Renal cortical epithelial cell (primary cell): Measurements from ENCODE around the gene PRKG2.

DNA sequence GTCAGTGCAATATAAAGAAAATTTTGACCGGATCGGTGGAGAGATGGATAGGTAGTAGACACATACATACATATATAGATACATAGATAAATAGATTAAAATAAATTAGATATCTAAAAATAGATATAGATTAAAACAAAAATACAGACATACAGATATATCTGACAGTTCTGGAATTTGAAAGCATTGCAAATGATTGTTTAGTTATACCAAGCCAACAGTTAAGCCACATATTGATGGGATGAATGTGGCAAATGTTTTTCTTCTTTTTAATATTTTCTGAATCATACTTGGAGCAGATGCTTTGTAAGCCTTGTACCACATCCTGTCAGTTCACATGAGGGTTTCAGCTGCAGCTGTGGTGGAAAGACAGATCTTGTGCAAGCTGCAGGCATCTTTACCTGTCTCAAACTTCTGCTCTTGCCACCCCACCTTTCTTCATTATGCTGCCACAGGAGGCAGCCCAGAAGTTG lies 58.5 kb upstream of the PRDM8 start:
- RRBS = no CpG with 5 or more reads among the region's 2 CpGs

DNA sequence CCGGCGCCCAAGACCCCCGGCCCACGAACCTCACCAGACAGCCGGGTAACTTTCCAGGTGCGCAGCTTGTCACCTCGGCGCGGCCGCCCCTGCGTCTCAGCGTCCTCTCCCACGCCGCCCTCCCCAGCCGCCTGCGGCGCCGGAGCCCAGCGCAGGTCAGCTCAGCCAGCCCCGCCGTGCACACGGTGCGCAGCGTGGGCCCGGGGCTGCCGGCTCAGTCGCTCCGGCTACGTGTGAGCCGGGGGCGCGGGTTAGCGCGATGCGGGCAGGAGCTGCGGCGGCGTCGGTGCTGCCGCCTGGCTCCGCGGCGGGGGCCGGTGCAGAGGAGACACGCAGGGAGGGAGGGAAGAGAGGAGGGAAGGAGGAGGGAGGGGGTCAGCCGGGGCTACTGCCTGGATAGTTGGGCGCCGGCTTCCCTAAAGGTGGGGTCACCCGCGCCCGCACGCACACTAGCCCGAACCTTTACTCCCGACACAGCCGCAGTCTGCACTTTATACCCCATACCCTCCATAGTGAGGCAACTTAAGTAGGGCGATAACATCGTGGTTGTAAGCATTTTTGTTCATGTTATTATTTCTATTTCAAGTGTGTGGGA lies at the start of gene PRKG2:
PRKG2 (minus strand) TSS at position 321 of the 595 bp plus-strand sequence.
- RRBS = under 1% methylated on average over 31 of the region's 57 CpGs

DNA sequence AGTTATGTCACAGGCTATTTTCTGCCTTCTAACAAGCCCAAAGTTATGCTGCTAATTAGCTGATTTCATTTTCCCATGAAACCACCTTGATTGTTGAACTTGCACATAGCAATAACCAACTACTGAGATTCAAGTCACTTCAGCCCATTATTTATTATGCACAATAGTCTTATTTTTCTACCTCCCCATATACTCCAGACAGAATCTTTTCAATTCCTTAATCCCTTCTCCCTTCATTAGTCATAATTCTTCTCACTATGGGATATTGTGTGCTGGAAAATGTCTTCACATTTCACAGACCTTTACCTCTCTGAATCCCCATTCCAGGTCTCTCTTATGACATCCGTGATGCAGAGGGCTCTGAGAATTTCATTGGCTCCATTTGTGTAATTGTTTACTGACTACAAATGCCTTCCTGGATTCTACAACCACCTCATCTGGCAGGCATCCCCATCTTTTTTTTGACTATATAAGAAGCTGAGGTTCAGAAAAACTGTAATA lies 9.2 kb downstream of the RASGEF1B start:
- RRBS = no CpG with 5 or more reads among the region's 1 CpG

- RRBS = no CpG with 5 or more reads among the region's 1 CpG
These were observed 2.6 kb downstream of the RASGEF1B start for GRCh38 chr4:81468988-81469703.

DNA sequence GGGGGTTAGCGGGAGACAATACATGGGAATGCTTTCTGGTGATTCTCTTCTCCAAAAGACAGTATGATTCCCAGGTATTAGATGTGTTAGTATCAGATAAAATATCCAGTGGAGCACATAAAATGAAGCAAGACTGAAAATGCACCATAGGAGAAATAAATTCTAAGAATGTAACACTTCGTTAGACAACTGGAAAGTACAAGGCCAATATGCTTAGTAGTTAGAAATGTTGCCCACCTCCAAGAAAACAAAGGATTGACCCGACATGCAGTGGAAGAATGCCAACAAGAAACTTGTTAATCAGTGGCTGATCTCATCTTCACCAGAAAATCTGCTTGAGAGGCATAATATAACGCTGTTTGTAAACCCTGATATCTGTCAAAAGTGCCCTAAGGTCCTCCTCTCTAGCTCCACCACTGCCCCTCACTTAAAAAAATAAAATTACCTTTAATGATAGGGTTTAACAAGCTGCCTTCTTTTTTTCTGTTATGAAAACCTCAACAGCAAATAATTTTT lies 1.9 kb downstream of the RASGEF1B start:
- RRBS = no CpG with 5 or more reads among the region's 4 CpGs

DNA sequence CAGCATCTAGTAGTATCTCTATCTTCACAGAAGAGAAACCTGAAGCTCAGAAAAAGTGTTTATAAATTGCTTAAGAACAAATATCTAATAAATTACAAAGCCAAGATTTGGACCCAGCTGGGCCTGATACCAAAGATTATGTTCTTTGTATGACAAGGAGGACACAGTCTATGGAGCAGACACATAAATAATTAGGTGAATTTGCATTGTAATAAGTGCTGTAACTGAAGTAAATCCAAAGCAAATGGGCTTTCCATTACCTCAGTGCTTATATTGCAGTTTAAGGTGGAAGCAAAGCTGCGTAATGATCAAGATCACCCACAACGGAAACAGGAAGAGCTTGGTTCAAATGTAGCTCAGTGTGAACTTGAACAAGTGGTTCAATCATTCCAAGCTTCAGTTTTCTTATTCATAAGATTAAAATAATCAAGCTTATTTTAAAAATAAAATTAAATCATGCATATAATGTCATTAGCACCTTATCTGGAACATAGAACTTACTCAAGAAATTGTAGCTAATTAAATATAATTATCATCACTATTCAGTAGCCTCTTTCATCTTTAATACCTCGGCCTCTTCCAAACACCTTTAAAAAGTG lies 19.1 kb upstream of the RASGEF1B start:
- RRBS = no CpG with 5 or more reads among the region's 3 CpGs

DNA sequence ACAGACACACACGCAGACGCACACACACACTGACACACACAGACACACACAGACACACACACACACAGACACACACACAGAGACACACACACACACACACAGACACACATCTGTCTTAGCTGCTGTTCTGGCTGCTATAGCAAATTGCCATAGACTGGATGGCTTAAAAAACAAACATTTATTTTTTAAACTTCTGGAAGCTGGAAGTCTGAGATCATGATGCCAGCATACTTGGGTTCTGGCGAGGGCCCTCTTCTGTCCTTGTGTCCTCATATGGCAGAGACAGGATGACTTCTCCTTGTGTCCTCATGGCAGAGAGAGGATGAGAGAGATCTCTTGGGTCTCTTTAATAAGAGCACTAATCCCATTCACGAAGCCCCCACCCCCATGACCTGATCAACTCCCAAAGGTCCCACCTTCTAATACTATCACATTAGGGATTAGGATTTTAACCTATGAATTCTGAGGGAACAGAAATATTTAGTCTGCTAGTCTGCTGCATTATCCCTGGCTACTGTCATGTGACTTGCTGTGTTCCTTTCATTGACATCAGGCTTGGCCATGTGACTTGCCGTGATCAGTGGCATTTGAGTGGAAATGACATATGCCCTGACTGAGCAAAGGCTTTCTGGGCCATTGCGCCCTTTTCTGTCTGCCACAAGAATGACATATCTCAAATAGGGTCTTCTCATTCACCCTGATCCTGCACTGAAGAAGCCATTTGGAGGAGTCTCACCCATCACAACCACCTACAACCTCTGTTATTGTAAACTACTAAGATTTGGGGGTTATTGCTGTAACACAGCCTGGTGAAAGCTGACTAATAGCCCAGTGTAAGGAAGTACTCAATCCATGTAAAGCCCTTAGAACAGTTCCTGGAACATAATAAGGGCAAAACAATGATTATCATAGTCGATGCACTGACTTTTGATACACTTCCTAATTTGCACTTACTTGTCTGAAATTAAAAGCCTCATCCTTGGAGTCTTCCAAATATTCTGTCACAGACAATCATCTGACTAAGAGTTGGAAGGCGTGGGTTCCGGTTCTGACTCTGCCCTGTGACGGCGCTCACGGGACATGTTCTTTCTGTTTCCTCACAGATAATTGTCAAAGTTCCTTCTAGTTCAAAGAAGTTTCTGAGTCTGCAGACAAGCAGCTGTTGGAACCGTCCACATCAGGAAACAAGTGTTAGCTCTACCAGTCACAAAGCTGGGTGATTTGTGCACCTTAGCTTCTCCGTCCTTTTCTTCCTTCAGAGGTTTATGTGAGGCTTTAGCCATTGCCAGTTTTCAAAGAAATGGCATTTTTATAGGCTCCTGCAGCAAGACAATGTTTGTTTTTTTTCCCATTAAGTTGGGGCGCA lies 33.1 kb upstream of the RASGEF1B start:
- RRBS = no CpG with 5 or more reads among the region's 15 CpGs

- RRBS = no CpG with 5 or more reads among the region's 3 CpGs
These were observed 192.3 kb upstream of the RASGEF1B start for GRCh38 chr4:81663979-81664390.

DNA sequence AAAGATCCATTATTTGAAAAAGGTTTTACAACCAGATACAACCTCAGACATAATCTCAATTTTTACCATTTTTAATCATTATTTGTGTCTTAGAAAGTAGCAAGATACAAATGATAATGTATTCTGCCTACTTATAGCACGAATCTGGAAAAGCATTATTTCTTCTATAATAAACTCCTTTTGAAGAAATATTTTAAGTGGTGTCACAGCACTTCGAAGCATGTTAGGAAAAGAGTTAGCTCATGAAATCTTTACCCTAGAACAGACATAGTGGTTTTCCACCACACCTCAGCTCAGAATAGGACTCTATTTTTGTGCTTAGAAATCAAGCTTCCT lies 345.0 kb downstream of the HNRNPD start:
- RRBS = no CpG with 5 or more reads among the region's 2 CpGs

GRCh38 chr4:82284512-82285518 lies 89.0 kb downstream of the HNRNPD start:
- RRBS = under 1% methylated on average over 14 of the region's 67 CpGs

- RRBS = no CpG with 5 or more reads among the region's 6 CpGs
These were observed 30.6 kb downstream of the HNRNPD start for GRCh38 chr4:82342977-82343771.

GRCh38 chr4:82347989-82348918 lies 25.5 kb downstream of the HNRNPD start:
- RRBS = no CpG with 5 or more reads among the region's 5 CpGs

- RRBS = no CpG with 5 or more reads among the region's 4 CpGs
These were observed 14.5 kb downstream of the HNRNPD start for GRCh38 chr4:82359138-82359929.

GRCh38 chr4:82402489-82402830 lies 27.8 kb downstream of the HNRNPDL start:
- RRBS = 93% methylated on average over 4 of the region's 9 CpGs

- RRBS = no CpG with 5 or more reads among the region's 12 CpGs
These were observed 7.8 kb downstream of the HNRNPDL start for GRCh38 chr4:82422184-82423223.

- RRBS = no CpG with 5 or more reads among the region's 7 CpGs
These were observed 2.1 kb downstream of the HNRNPDL start for GRCh38 chr4:82427905-82428729.

DNA sequence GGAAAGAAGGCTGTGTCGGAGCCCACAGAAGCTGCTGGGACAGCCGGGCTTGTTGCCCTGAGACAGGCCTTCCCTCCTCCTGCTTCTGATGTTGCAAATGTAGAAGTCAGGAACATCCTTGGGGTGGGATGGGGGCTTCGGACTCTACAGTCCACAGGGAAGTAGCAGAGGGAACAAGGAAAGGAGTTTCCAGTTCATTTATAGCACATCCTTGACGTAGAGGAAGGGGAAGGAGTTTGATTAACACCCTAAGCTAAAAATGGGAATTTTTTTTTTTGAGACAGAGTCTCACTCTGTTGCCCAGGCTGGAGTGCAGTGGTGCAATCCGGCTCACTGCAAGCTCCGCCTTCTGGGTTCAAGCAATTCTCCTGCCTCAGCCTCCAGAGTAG lies 64.7 kb upstream of the TMEM150C start:
- RRBS = no CpG with 5 or more reads among the region's 6 CpGs

DNA sequence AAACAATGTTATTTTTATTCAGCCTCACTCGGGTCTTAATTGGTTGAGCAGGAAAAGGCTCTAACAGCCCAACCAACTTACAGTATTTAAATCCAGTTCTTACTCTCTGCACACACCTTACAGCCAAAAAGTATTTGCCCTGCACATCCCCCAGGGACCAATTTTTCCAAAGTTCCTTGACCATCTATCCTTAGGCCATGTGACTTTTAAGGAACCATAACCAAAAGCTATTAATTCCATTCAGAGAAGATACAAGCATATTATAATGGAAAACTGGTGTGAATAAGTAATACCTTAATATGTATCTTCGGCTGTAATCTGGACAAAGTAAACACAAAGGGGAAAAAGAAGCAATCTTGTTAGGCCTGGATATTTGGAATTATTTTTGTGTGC lies 1.1 kb upstream of the THAP9 start:
- RRBS = no CpG with 5 or more reads among the region's 2 CpGs

- RRBS = no CpG with 5 or more reads among the region's 5 CpGs
These were observed 26.2 kb downstream of the LIN54 start for GRCh38 chr4:82984151-82985035.

DNA sequence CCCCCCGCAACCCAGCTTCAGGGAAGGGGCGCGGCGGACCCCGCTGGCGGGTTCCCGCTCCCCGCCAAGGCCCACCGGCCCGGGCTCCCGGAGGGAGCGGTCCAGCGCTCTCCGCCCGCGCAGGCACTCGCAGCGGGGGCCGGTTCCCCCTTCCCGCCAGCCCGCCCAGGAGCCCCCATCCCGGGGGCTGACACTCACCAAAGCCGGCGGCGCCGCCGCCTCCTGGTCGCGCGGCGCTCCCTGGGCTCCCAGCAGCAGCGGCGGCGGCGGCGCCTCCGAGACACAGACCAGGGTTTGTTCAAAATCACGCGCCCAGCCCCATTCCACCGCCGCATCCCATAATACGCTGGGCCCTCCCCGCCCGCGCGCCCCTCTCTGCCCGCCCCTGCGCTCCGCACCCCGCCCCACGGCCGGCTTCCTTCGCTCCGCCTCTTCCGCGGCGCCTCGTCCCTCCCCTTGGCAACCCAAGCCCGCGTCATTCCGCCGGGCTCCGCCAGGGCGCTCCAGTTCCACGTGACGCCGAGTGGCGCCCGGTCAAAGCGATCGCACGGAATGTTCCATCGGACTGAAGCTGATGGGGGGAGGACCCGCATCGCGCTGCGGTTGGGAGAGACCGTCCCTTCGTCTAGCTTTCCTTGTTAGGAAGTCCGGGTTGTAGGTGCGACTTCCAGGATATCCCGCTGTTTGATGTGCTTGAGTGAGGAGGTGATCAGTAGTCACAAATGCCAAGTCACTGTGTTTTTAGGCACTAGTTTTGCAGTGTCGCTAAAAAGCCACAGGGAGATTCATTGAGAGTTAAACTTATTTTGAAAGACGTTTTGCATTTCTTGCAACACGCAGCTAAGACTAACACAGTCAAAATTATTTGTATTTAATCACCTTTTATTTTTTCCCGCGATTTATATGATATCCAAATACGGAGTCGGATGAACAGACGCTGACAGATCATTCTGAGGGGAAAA lies 2.3 kb upstream of the LIN54 start:
- RRBS = 1% methylated on average over 30 of the region's 90 CpGs